Neural progenitor cell (in vitro differentiated cells): ENCODE results near the gene SLC26A3.

DNA sequence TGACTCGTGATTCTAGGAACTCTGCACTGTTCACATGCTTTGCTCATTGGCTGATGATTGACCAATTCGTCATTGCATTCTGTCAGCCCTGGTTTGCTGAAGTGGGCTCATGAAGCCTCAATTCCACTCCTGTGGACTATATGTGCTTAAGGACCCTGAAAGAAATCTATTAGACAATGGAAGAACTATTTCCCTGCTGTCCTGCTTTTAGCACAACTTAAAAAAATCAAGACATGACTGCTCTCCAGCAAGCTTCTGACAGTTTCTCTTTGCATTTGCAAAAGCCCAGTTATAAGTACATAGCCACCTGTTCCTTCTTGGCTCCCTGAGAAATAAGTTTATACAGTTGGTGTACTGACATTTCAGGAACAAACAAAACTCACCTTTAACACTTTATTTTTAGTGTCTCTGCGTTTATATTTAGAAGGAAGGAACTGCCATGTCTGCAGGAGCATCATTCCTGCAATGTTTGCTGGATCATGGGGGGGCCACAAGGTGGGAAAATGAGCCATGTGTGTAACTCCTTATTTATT lies 146.0 kb upstream of the NAMPT start:
- RAMPAGE, long total RNA, result no peak

GRCh38 chr7:106448764-106449686 lies 164.2 kb upstream of the NAMPT start:
- RAMPAGE, long total RNA, result no peak

GRCh38 chr7:106460436-106461395 lies 175.9 kb upstream of the NAMPT start:
- RAMPAGE, long total RNA, result no peak

- RAMPAGE, long total RNA, result no peak
Measured at GRCh38 chr7:106661365-106661607, 328 bp upstream of the CCDC71L start.

DNA sequence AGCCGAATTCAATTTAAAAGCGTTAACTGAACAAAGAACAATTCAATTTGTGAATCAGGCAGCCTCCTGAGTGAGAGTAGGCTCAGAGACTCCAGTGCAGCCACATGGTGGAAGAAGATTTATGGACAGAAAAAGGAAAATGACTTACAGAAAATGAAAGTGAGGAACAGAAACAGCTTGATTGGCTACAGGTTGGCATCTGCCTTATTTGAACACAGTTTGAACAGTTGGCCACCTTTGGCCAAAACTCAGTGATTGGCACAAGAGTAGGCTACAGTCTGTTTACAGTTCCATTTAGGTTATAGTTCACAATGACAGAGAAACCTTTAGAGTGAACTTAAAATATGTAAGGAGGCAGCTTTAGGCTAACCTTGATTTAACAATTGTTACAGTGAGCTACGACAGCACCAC lies 86.3 kb upstream of the CCDC71L start:
- RAMPAGE, long total RNA, result no peak

DNA sequence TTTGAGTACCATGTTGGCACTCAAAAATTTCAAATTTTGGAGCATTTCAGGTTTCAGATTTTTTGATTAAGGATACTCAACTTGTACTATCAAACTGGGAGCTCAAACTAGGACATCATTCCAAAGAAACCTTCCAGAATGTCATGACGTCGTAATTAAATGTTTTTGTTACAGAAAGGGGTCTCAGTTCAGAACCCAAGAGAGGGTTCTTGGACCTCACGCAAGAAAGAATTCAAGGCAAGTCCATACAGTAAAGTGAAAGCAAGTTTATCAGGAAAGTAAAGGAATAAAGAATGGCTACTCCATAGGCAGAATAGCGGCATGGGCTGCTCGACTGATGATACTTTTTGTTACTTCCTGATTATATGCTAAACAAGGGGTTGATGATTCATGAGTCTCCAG lies 90.6 kb upstream of the PIK3CG start:
- RAMPAGE, long total RNA, result no peak

DNA sequence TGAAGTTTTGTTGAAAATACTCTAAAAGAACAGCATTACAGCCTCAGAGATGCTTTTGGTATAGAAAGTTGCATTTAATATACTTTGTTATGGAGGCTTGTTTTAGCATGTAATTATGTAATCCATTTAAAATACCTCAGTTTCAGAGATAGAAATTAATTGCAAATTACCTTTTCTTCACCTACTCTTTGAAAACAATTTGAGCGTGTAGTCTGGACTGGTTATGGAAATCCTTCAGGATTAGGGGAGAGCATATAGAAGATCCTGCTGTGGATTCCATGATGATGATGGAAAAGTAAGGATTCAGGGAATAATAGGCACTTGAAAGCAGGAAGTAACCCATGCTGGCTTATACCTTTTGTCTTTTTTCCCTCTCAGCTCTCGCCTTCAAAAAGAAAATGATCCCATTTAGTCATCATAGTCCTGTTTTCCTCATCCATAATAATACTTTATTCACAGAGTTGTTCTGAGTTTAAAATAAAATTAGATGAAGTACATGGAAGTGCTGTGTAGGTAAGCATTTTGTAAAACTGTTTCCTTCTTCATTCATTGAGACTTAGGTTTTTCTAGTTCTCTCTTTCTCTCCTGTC lies 4.4 kb downstream of the HBP1 start:
- RAMPAGE, long total RNA, result no peak

GRCh38 chr7:107475894-107476196 lies 6.0 kb downstream of the GPR22 start:
- RAMPAGE, long total RNA, result no peak

DNA sequence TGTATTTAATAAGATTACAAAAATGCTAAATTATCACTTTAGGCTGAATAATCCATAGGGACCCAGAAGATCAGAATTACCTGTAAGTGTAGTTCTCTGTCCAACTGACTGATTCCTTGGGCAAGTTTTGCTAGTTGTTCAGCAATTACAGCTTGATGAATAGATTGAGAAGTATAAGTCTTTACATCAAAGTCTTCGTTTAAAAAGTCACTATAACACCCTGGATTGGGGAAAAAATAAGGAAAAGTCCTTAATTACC lies 5.9 kb downstream of the COG5 start:
- RAMPAGE, long total RNA, result no peak

DNA sequence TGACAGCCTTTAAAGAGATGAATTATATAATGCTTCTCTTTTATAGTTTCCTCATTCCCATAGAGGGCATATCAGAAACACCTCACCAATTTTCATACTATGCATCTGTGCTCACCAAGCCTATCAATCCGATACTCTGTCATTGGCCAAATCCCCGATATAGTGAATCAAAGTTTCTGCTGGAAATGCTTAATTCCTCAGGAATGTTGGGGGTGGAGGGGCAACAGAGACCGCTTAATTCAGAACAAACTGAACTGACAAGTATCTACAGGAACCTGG lies 2.6 kb downstream of the COG5 start:
- RAMPAGE, long total RNA, result no peak

GRCh38 chr7:107802985-107803896 lies at the start of gene SLC26A3:
TSS of gene SLC26A3 (minus strand) at chr7:107803223.
- RAMPAGE, long total RNA, result no peak

DNA sequence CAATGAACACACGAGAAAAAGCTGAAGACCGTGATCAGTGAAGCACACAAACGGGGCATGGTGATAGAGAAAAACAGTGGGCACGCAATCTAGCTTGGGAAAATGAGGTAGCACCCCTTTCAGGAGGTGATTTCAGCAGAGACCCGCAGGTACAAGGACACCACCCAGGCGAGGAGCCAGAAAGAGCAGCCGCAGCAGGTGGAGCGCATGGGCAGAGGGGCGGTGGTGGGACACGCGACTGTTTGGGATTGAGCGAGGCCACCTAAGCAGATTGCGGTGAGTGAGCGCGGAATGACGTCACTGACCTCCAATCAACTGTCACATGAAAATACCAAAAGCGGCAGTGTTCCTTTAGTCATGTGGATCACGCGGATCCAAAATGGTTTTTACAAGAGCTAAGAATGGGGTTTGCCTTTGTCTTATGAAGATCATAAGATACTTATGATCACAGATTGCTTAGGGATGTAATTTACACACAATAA lies 40.1 kb upstream of the SLC26A3 start:
- RAMPAGE, long total RNA, result no peak

- RAMPAGE, long total RNA, result no peak
Measured at GRCh38 chr7:107860224-107860982, 30.6 kb upstream of the DLD start.

GRCh38 chr7:107966634-107967066 lies 36.3 kb downstream of the LAMB1 start:
- RAMPAGE, long total RNA, result no peak

DNA sequence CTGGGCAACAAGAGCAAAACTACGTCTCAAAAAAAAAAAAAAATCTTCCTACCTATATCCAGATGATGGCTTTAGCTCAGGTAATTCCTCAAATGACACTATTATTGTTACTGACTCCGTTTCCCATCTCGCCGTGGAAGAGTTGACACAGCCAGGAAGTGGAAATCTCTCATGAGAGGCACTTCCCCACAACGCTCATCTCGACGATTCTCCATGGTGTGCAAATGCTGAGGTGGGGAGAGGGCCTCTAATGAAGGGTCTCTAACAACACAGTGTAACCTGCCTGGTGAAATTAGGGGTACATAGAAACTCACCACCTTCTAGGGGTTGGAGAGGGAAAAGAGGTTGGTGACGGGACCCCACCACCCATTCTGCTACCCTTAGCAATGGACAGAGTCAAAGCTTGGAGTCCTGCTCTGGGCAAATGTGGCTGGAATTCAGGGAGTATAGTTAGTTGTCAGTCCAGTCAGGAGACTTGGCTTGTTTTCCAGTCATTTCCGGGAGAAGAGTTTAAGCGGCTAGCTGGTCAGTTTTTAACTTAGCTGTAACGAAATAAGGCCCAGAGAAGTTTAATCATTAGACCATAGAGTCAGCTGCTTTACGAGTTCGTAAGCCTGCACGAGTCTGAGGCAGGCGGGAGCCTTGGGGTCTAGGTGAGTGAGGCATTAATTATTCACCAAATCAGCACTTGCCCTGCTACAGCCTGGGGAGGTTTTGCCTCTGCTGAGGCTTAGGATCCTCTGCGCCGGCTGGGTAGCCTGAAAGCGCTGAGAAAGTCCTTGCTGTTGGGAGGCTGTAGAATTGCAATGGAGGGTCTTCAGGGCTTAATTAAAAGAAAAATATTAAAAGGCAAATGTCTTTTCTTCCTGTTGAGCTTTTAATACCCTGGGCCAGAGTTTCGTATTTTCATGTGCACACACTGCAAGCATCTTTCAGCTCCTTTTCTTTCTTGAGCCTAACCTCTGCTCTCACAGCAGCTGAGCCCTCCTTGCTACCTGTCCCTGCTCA lies 1.3 kb upstream of the LAMB1 start:
- RAMPAGE, long total RNA, result no peak

- RAMPAGE, long total RNA, result no peak
Measured at GRCh38 chr7:108094759-108095250, 35.4 kb downstream of the LAMB4 start.

GRCh38 chr7:108523583-108523993 lies 2.3 kb downstream of the PNPLA8 start:
- RAMPAGE, long total RNA, result no peak

- RAMPAGE, long total RNA, result no peak
Measured at GRCh38 chr7:111214777-111215456, 124.0 kb downstream of the LRRN3 start.

GRCh38 chr7:112080932-112081629 lies 125.1 kb downstream of the DOCK4 start:
- RAMPAGE, long total RNA, result no peak

DNA sequence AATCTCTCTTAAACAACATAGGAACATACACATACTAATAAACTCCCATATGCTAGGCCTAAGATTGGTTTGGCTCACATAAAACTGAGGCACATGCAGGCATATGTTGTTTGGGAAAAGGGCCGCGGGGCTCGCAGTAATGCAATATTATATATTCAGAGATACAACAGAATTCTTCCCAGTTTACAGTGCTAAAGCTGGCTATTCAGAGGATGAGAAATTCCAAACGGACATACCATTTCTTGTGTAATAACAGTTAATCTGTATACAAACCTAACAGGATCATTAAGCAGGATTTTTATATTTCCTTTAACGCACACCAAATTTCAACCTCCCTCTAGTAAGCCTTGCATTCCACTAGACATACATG lies 60.9 kb downstream of the DOCK4 start:
- RAMPAGE, long total RNA, result no peak